Measurements from ENCODE around the gene CRIP1.

- CAGE, long polyA plus RNA: no peak
- RRBS: 78% methylated on average over 17 of the region's 34 CpGs
Observed at GRCh38 chr14:105061028-105062077, 3.9 kb downstream of the GPR132 start.

- CAGE, long polyA plus RNA: no peak
- RRBS: 0% methylated on average over 4 of the region's 26 CpGs
Observed at GRCh38 chr14:105091216-105092130, 26.2 kb upstream of the GPR132 start.

GRCh38 chr14:105124303-105125035, 44.1 kb downstream of the JAG2 start:
- CAGE, long polyA plus RNA: no peak
- RRBS: no CpG with 5 or more reads among the region's 16 CpGs

DNA sequence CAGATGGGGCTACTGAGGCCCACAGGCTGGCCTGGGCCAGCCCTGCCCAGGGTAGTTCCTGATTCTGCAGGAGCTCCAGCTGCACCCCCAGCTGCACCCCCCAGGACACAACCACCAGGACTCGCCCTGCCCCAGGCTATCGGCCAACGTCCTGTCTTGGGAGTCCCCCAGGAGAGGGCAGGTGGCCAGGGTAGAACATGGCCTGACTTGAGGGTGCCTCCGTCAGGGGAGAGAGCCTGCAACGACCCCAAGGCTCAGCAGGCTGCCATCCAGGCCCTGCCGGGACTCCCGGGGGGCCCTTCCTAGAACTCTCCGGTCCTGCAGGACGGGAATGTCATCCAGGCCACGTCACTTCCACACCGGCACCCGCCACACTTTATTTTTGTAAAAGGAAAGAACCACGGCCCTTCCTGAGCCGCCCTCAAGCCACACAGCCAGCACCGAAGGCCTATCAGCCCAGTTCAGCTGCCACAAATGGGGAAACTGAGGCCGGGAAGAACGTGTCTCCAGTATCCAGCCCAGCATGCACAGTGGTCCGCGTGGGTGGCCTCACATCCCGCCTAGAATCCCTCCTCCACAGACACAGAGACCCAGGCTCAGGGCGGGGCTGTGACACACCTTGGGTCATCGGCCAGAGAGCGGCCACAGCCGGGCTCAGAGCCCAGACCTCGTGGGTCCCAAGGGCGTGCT, 15.6 kb downstream of the JAG2 start:
- CAGE, long polyA plus RNA: no peak
- RRBS: 87% methylated on average over 3 of the region's 26 CpGs

DNA sequence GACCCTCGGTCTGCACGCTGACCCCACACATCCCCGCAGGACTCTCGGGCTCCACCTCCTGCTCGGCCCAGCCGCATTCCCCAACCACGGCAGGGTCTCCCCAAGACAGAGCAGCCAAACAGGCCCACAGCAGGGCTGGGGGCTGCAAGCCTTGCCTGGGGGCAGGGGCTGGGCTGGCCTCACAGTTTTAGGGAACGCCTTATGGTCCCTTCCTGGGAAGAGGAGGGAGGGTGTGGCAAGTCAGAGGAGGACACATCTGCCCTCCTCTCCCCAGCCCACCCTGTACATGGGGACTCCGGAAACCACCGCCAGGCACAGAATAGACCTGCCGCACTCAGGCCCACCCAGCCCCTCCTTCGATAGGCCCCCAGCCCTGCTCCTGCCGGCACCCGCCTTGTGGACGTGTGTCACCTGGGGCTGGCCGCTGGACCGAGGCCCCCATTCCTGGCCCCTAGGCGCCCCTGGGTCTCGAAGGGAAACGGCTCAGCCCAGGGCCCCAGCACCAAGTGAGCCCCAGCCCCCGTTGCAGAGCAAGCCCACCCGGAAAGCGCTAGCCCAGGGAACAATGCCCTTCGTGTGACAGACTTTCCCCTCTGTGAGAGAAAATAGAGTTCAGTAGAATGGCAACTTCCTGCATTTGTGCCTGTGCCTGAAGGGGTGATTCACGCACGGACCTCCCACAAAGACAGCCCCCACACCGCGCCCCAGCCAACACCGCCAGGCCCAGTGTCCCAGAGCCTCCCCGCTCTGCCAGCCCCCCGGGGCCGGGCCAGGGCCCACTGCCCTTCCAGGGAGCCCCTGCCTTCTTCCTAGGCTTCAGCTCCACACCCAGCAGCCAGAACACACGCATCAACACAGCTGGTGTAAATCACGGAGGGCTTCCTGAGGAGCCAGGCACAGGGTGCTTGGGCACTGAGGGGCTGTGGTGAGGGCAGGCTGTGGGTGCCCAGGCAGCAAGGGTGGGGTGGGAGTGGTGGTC, 12.0 kb upstream of the NUDT14 start:
- CAGE, long polyA plus RNA: no peak
- RRBS: 46% methylated on average over 5 of the region's 34 CpGs

DNA sequence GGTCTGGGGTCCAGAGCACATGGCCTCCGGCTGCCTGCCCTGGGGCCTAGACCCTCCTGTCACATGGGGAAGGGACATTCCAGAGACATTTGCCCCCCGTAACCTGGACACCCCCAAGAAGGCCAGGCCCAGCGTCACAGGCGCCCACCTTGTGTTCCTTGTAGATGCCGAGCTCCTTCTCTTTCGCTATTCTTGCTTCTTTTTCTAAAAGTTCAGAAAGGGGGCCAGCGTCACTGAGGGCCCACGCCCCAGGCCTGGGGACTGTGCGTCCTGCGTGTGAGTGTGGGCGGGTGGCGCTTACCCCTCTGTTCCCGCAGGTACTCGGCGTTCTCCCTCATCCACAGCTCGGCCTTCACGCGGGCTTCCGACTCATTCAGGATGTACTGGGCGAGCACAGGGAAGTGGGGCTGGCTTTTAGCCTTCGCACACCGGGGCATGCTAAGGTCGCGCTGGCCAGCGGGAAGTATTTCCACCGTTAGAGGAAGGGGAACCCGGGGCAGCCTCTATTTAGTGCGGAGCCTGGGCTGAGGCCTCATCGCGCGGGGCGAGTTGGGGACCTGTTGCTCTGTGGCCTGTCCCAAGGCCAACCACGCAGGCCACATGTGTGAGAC, 29.4 kb upstream of the BTBD6 start:
- CAGE, long polyA plus RNA: no peak
- RRBS: 91% methylated on average over 6 of the region's 33 CpGs

GRCh38 chr14:105301448-105301666, 556 bp upstream of the BRF1 start:
- CAGE, long polyA plus RNA: no peak
- RRBS: no CpG with 5 or more reads among the region's 19 CpGs

DNA sequence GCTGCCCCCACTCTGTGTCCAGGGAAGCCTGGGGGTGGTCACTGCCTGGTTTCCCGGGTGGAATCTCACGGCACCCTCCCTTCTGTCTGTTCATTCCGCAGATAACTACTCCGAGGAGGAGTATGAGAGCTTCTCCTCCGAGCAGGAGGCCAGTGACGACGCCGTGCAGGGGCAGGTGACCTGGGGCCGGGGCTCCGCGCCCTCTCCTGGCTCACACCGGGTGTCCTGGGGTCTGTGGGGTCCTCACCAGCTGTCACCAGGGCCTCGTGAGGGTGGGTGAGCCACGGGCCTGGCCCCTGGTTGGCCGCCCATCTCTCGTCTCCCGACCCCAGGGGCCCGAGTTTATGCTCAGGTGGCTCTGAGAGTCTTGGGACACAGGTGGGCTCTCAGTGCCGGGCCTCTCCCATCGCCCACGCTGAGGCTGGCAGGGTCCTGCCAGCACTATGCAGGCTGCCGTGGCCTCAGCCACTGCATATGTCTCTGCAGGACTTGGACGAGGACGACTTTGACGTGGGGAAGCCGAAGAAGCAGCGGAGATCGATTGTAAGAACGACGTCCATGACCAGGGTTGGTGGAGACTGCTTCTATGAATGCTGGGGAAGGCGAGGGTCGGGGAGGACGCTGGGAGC, 30.3 kb upstream of the TEX22 start:
- CAGE, long polyA plus RNA: no peak
- RRBS: no CpG with 5 or more reads among the region's 33 CpGs

- CAGE, long polyA plus RNA: no peak
- RRBS: no CpG with 5 or more reads among the region's 25 CpGs
Observed at GRCh38 chr14:105418974-105419639, 520 bp upstream of the MTA1 start.

- CAGE, long polyA plus RNA: no peak
- RRBS: 83% methylated on average over 6 of the region's 49 CpGs
Observed at GRCh38 chr14:105441921-105443335, 22.8 kb downstream of the MTA1 start.

DNA sequence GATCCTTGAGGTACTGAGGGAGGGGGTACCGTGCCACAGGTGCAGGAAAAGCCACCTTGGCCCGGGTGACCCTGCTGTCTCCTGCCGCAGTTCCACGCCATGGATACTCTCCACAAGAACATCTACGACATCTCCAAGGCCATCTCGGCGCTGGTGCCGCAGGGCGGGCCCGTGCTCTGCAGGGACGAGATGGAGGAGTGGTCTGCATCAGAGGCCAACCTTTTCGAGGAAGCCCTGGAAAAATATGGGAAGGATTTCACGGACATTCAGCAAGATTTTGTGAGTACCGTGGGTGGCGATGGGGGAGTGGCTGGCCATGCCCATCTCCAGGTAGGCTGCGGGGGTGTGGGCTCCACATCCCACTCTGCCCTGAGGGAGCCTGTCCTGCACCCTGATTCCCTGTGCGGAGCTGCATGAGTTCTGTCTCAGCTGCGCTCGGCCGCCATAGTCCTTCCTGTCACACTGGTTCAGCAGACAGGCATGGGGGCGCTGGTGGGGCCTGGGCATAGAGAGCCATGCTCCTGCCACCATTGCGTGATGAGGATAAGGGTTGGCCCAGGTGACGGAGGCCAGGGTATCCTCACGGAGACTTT, 13.8 kb upstream of the CRIP2 start:
- CAGE, long polyA plus RNA: no peak
- RRBS: no CpG with 5 or more reads among the region's 24 CpGs

DNA sequence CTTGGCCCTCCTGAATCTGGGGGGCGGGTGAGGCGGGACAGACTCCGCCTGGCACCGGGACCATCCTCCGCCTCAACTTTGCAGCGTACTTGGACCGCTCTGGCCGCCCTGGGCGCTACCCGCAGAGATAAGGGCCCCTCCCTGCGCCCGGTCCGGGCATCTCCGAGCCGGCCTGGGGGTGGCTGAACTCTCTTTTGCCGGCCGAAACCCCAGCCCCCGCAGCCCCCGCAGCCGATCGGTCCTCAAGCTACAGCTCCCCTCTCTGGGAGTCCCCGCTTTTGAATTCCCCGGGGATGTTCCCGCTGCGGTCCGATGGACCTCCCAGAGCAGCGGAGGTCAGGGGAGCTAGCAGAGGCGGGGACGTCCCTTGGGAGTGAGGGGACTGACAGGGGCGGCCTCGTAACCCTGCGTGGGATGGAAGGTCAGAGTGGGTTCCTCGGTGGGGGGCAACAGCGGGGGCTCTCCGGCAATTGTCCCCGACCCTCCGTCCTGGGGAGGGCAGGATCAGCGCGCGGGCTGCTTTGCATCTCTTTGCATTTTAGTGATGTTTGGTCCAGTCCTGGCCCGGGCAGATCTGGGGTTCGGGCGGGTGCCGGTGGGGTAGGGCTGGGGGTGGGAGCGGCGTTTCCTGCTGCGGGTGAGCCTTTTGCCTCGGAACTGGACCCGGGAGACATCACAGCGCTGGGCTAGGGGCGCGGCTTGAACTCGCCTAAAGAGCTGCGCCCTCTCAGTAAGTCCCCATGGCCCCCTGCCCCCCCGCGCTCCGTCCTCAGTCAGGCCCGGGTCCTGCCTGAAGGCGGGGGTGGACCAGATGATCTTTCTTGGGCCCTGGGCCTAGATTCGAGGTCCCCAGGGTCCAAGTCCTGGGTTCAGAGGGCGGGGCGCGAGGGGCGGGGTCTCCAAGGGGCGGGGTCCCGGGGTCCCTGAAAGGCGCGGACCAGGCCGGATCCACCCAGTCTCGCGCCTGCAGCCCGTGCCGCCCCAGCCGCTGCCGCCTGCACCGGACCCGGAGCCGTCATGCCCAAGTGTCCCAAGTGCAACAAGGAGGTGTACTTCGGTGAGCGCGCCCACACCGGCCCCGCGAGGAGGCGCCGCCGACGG, at the start of gene CRIP1:
TSS of gene CRIP1 (plus strand) at position 644 of the 1,101 bp plus-strand sequence.
- CAGE, long polyA plus RNA: no peak
- RRBS: 31% methylated on average over 38 of the region's 88 CpGs

- CAGE, long polyA plus RNA: no peak
- RRBS: 54% methylated on average over 5 of the region's 15 CpGs
Observed at GRCh38 chr14:105854833-105855321, 328.5 kb downstream of the TMEM121 start.

GRCh38 chr14:105889657-105890255, 363.4 kb downstream of the TMEM121 start:
- CAGE, long polyA plus RNA: no peak
- RRBS: no CpG with 5 or more reads among the region's 8 CpGs

GRCh38 chr14:105917768-105918551, 391.6 kb downstream of the TMEM121 start:
- CAGE, long polyA plus RNA: no peak
- RRBS: no CpG with 5 or more reads among the region's 13 CpGs

DNA sequence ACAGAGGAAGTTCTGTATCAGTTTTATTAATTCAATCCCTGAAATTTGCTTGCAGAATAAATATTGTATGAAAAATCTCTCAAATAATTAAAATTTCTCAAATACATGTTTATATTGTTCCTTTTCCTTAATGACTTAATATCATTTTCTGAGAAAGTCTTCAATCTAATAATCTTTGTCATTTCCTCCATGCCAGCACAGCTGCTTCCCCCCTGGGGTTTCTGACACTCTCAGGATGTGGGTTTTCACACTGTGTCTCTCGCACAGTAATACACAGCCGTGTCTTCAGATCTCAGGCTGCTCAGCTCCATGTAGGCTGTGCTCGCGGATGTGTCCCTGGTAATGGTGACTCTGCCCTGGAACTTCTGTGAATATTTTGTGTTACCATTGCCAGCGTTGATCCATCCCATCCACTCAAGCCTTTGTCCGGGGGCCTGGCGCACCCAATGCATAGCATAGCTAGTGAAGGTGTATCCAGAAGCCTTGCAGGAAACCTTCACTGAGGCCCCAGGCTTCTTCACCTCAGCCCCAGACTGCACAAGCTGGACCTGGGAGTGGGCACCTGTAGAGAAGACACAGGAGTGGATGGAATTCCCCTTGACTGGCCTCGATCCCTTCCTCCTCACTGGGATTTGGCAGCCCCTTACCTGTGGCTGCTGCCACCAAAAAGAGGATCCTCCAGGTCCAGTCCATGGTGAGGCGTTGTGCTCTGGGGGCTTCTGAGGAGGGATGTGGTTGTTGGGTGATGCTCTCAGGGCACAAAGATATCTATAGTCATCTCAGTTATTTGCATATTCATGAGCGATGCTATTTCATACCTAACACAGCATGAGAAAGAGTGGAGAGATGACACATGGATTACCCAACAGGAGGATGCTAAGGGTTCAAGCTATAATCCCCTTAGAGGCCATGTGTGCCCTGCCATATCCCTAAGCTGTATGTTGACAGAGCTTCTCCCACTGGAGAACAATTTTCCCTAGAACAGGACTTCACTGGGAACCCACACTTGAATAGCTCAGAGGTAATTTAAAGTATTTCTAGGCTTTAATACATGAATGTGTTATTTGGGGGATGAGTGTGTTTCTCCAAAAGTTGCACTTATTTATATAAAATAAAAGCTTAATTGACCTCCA, 478.8 kb downstream of the TMEM121 start:
- CAGE, long polyA plus RNA: no peak
- RRBS: no CpG with 5 or more reads among the region's 10 CpGs

DNA sequence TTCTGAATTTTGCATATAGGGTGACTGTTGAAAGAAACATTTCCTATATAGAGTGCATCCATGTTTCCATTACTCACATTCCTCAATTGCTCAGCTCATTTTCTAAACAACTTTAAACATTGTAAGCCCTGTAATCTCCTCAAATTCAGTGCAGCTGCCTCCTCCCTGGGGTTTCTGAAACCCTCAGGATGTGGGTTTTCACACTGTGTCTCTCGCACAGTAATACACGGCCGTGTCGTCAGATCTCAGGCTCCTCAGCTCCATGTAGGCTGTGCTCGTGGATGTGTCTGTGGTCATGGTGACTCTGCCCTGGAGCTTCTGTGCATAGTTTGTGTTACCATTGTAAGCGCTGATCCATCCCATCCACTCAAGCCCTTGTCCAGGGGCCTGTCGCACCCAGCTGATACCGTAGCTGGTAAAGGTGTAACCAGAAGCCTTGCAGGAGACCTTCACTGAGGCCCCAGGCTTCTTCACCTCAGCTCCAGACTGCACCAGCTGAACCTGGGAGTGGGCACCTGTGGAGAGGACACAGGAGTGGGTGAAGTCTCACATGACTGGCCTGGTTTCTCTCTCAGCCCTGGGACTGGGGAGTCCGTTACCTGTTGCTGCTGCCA, 658.4 kb downstream of the TMEM121 start:
- CAGE, long polyA plus RNA: no peak
- RRBS: no CpG with 5 or more reads among the region's 9 CpGs

GRCh38 chr14:106211361-106211804, 685.0 kb downstream of the TMEM121 start:
- CAGE, long polyA plus RNA: no peak
- RRBS: no CpG with 5 or more reads among the region's 6 CpGs

- CAGE, long polyA plus RNA: no peak
- RRBS: no CpG with 5 or more reads among the region's 2 CpGs
Observed at GRCh38 chr14:106627488-106627822, 1101.1 kb downstream of the TMEM121 start.

DNA sequence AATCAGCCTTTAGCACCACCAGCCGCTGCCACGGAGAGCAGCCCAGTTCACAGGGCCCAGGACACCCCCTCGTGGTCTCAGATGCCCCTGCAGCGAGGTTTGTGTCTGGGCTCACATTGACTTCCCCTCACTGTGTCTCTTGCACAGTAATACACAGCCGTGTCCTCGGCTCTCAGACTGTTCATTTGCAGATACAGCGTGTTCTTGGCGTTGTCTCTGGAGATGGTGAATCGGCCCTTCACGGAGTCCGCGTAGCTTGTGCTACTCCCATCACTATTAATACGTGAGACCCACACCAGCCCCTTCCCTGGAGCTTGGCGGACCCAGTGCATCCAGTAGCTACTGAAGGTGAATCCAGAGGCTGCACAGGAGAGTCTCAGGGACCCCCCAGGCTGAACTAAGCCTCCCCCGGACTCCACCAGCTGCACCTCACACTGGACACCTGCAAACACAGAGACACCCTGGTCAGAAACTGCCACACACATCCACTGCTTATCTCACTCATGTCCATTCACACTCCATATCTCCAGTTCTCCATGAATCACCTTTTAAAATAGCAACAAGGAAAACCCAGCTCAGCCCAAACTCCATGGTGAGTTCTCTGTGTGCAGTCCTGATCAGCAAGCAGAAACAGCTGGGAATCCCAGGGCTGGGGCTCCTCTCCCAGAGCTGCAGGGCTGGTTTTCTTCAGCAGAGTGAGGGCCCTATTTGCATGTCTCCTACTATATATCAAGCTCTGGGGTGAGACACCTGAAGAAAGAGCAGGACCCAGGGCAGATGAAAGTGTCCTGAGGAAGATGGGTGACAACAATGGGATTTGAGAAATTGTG, 1284.1 kb downstream of the TMEM121 start:
- CAGE, long polyA plus RNA: no peak
- RRBS: no CpG with 5 or more reads among the region's 15 CpGs

Measured in mammary epithelial cell (primary cell).